GM12891 (cell line): ENCODE data around the gene PGF.

DNA sequence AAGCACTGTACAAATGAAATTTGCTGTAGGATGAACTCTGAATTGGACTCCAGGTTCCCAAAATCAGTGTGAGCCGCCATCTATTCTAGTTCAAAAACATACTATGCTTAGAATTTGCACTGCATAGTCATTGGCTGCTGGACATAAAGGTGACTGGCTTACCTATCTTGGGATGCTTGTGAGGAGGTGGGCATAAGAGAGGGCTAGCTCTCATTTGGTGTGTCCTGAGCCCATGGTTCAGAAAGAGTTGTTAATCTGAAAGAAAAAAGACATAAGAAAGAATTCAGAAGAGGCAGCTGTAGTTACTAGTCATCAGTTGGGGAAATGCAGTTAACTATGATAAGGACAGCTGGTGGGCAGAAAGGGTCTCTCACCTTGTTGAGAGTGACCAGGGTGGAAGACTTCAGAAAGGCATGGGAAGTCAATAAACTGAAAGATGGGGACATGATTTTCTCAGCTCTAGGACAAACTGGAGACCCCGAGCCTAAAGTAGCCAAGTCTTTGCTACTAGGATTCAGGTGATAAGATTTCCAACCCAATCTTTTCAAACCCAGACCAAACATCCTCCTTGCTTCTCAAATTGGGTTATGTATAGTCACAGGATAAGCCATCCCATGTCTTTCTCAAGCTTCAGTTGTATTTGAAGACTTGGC is 3.0 kb downstream of the DLST start:
- RRBS = no CpG with 5 or more reads among the region's 2 CpGs

DNA sequence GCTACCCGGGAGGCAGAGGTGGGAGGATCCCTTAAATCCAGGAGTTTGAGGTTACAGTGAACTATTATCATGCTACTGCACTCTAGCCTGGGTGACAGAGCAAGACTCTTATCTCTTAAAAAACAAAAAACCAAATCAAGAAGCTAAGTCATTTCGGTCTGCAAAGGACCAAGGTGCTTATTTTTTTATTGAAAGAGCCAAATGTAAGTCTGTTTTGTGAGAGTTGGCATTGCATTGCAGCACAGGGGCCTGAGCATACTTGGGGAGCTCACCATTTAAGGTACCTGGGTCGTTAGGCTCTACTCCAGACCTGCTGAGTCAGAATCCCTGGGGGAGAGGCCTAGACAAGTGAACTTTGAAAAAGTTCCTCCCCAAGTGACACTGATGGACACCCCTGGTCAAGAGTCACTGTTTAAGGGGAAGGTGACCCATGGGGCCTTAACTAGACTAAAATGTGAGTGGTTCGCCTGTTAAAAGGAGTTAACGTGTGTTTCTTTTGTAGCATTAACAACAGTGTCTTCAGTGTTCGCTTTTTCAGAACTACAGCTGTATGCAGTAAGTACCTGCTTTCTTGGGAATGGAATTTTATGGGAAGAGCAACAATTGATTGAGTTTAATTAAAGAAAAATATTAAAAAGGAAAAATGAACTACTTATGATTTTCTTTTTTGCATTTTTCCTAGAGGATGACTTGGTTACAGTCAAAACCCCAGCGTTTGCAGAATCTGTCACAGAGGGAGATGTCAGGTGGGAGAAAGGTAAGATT is 7.1 kb downstream of the DLST start:
- RRBS = no CpG with 5 or more reads among the region's 7 CpGs

- RRBS = no CpG with 5 or more reads among the region's 4 CpGs
Measured at GRCh38 chr14:74890847-74891588, 9.3 kb downstream of the DLST start.

DNA sequence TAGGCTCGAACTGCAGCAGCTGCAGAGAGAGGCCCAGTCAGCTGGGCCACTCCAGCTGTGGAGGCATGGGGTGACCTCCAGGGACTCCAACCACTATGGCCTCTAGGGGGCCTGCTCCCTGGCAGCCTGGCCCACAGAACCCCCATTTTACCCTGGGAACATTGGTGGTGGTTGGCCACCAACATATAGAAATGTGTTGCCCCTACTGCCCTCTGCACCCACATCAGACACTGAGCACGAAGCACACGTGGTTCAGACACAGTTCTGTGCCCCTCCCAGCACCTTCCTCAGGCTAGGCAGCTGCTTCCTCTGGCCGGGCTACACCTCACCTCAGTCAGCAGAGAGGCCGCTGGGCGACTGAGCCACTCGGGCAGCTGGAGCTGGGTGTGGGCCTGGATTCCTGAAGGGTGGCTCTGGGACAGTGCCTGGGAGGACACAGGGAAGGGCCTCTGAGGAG is 15.9 kb downstream of the RPS6KL1 start:
- RRBS = no CpG with 5 or more reads among the region's 7 CpGs

DNA sequence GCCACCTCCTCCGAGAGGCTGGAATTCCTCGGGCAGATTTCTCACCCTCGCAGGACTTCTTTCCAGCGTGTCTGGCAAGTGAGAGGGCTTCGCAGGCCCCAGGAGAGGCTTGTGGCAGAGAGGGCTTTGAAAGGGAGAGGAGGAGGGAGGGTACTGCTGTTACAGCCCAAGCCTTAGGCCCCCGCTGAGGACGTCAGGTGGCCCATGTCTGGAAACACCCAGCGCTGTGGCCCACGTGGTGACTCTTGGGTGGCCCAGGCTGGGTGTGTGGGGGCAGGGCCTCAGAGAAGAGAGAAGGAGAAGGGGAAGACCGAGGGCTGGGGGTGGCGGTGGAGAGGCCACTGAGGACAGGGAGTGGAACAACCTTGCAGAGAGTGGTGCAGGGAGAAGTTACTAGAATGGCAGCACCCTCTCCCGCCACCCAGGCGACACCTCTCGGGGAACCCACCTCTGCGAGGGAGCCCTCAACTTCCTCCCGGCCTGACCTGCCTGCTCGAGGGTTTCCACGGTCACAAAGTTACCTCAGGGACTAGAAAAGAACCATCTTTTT is 11.7 kb upstream of the RPS6KL1 start:
- RRBS = no CpG with 5 or more reads among the region's 18 CpGs

DNA sequence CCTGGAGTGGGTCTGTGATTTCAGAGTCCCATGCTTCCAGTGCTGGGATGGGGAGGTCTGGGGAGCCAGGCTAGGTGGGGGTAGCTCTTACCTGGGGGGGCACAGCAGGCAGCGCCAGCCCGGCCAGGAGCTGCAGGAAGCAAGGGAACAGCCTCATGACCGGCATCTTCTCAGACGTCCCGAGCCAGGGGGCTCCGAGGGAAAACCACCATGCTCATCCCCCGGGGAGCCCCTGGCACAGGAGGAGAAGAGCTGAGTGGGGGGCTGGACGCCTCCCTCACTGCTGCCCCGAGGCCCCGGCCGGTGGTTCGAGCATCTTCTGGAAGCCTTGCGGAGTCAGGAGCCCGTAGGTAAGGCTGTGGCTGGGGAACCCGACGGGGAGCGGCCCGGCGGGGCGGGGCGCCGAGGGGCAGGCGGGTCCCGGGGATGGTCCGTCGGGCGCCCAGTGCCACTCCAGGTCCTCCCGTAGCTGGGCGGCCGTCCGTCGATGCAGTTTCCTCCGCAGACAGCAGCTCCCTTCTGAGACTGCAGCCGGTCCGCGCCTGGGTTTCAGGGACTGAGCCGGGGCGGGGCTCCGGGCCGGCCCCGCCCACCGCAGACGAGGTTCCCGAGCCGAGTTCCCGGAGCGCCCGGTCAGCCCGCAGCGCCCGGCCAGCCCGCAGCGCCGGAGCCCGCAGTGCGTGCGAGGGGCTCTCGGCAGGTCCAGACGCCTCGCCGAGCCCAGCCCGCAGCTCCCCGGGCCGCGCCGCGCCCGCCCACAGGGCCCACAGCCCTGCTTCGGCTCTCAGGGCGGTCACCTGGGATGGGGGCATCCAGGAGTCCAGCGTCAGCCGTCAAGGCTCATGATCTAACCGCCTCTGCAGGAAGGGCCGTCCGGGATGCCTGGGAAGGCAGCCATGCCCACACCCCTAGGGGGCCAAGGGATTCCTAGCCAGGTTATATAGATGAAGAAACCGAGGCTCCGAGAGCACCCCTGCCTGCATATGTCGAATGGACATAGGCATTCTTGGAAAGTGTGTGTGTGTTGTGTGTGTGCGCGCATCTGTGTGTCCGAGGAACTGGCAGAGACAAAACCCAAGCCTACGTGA is at the start of gene PGF:
Gene PGF (minus strand): TSS at position 521 of the 1,088 bp plus-strand sequence.
- RRBS = 10% methylated on average over 25 of the region's 82 CpGs

DNA sequence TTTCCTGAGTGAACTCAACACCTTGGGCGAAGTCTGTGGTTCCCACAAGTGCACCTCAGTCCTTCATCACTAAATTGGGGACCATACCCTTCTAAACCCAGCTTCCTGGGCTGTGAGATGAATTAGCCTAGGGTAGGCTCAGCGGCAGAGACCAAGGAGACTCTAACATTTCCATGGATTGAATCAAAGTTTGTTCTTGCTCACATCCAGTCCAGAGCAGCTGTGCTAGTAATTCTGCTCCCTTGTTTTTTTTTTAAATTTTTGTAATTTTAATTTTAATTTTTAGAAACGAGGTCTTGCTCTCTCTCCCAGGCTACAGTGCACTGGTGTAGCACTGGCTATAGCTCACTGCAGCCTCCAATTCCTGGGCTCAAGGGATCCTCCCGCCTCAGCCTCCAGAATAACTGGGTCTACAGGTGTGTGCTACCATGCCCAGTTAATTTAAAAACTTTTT is 2.5 kb upstream of the PGF start:
- RRBS = no CpG with 5 or more reads among the region's 4 CpGs

DNA sequence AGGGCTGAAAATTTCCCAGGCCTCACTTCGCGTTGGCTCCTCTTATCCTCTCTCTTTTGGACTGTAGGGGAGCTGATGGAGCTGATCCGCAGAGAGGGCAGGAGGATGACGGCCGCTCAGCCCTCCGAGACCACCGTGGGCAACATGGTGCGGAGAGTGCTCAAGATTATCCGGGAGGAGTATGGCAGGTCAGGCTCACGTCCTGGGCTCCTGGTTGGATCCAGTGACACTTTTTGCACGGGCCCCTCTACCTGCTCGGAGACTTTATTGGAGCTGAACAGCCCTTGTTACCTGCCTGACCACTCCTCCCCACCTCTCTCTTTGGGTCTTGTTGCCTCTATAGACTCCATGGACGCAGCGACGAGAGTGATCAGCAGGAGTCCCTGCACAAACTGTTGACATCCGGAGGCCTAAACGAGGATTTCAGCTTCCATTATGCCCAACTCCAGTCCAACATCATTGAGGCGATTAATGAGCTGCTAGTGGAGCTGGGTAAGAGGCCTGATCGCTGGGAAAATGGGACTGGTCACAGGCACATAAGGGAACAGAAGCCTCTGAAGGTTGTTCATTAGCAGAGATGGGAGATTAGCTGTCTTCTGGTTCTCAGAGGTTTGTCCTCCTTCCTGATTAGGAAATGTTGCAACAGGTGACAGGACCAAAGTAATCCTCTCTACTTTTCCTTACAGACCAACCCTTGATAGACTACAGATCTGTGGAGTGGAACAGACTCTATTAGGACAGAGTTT is 660 bp downstream of the EIF2B2 start:
- RRBS = no CpG with 5 or more reads among the region's 19 CpGs

GRCh38 chr14:75125548-75126012 is 1.3 kb downstream of the NEK9 start:
- RRBS = no CpG with 5 or more reads among the region's 5 CpGs

GRCh38 chr14:75242429-75243066 is 36.1 kb upstream of the FOS start:
- RRBS = no CpG with 5 or more reads among the region's 10 CpGs

- RRBS = no CpG with 5 or more reads among the region's 21 CpGs
Measured at GRCh38 chr14:75246997-75247982, 31.3 kb upstream of the FOS start.

- RRBS = under 1% methylated on average over 15 of the region's 32 CpGs
Measured at GRCh38 chr14:75276662-75277182, 1.9 kb upstream of the FOS start.

- RRBS = no CpG with 5 or more reads among the region's 18 CpGs
Measured at GRCh38 chr14:75280760-75281736, 2.4 kb downstream of the FOS start.

DNA sequence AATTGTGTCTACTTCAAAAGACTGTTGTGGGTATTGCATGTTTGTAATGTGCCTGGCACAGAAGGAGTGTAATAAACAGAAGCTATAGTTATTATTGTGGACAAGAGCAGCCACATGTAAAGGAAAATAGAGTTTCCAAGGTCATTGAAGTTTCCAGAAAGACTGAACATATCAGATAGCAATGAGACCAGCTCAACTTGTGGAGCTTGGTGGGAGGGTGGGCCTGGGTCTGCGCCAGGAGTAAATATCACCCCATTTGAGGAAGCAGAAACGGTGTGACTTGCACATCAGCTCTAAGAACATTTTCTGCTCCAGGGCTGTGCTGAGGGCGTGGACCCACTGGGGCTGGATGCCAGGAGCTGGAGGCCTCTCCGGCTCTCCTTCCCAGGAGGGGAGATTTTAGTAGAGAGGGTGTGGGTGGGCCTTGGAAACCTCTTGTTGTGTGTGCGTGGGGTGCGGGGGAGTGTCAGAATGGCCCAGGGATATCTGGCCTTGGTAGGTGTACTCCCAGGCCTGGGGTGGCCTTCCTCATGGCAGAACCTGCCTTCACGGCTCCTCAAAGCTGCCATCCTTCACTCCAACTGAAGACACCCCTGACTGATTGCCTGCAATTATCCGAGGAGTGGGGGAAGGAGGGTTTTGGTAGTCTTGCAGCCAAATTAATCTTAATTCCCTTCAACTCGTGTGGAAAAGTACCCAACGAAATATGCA is 19.9 kb downstream of the FOS start:
- RRBS = no CpG with 5 or more reads among the region's 10 CpGs

- RRBS = no CpG with 5 or more reads among the region's 7 CpGs
Measured at GRCh38 chr14:75428853-75429348, 1.1 kb downstream of the JDP2 start.

DNA sequence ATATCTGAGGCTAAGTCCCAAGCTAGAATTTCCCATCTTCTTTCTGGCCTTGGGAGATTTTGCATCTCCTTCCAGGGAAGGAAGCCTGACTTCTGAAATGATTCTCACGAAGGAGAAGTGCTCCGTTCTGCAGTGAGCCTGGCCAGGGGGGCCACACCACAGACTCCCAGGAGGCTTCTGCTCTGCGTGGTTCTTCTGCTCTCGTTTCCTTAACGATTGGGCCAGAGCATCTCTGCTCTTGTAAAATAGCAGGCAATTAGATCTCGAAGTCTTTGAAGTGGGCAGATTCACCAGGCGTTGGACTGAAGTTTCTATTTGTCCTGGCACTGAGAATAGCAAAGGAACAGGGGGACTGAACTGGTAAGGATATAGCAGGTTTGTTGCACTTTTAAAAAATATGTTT is 6.6 kb upstream of the BATF start:
- RRBS = no CpG with 5 or more reads among the region's 7 CpGs

GRCh38 chr14:75521289-75521913 is 868 bp upstream of the BATF start:
- RRBS = no CpG with 5 or more reads among the region's 9 CpGs

DNA sequence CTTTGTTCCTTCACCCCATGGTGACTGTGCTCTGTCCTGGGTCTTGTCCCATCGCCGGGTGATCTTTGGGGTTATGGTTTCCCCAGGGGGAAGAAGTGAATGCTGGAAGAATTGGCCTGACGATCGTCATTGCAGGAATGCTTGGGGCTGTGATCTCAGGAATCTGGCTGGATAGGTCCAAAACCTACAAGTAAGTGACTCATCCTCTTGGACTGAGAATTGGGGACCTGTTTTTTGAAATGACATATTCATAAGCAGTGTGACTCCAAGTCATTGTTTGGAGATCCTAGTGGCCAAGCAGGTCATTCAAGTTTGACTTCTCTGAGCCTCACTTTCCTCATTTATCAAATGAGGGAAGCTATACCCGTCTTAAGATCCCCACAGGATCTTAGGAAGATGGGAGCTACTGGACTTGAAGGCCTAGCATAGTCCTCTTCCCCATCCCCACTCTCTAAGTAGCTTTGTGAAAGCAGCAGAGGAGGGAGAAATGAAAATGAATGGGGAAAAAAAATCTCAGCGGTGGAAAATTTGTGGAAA is 25.8 kb downstream of the ERG28 start:
- RRBS = no CpG with 5 or more reads among the region's 6 CpGs

DNA sequence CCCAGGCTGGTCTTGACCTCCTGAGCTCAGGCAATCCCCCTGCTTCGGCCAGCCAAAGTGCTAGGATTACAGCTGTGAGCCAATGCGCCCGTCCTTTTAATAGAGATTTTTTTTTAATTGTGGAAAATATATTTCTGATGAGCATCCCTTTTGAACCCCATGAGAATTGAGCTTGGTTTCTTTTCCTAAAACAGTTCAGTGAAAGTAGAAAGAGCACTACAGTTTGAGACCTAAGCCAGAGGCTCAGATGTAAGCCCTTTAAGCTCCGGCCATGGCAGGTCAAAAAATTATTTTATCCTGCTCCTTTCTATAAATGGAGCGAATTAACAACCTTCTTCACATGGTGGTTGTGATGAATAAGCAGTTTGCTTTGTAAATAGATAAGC is 96.1 kb downstream of the TTLL5 start:
- RRBS = no CpG with 5 or more reads among the region's 5 CpGs

DNA sequence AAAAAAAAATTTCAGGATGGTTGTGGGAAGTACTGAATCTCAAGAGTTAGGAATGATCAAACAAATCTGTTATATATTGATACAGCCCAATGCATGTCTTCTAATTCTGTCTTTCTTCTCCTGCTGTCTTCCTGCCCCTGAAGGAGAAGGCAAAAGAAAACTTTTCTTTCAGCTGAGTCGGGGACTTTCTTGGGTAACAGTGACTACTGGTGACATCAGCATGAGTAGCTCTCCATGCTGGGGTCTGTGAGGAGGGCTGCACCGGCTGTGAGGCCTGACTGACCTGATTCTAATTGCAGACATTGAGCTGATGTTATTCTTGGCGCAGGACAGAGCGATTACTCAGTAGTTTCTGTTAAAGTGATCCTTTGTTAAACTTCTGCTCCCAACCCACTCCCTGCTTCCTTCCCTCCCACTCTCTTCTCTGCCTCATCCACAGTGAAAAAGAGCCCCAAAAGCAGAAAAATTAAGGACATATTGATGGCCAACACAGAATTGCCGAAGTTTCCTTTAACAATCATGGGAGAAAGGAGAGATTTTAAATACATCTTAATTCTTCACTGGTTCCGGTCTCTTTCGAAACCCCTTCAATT is 113.9 kb downstream of the TGFB3 start:
- RRBS = no CpG with 5 or more reads among the region's 7 CpGs